ENCODE results near the gene PBDC1.

DNA sequence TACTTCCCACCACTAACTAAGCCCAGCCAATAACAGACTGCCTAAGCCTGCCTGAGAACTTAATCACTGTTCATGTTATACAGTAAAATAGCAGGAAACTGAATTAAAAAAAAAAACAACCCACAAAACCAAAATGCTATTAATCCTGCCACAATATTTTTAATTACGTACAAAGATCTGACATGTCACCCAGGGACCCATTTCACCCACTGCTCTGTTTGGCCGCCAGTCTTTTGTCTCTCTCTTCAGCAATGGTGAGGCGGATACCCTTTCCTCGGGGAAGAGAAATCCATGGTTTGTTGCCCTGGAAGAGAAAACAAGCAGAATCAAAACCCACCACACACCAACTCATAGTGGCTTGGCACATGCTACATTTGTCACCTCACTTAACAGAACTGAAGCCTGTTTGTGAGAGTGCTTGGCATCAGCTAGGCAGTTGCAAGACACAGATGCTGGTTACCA is 4.5 kb downstream of the RPS4X start:
- RAMPAGE, long total RNA, result no peak
- RRBS, result no CpG with 5 or more reads among the region's 4 CpGs
PRO-cap:
- standard, result no peak
- CoPRO, capped RNA only, 2 experiments, result no peak in any of the 2 experiments
- CoPRO, capped and uncapped RNA, 2 experiments, result no peak in any of the 2 experiments
- CoPRO, uncapped RNA only, 2 experiments, result peak in 2 of 2 experiments; most common minus-strand start position 100 of the sequence (in 1)
CAGE:
- cytosol, long polyA plus RNA, result no peak
- long polyA plus RNA, result no peak
- nucleolus, long total RNA, result no peak
- nucleus, long polyA plus RNA, result no peak

DNA sequence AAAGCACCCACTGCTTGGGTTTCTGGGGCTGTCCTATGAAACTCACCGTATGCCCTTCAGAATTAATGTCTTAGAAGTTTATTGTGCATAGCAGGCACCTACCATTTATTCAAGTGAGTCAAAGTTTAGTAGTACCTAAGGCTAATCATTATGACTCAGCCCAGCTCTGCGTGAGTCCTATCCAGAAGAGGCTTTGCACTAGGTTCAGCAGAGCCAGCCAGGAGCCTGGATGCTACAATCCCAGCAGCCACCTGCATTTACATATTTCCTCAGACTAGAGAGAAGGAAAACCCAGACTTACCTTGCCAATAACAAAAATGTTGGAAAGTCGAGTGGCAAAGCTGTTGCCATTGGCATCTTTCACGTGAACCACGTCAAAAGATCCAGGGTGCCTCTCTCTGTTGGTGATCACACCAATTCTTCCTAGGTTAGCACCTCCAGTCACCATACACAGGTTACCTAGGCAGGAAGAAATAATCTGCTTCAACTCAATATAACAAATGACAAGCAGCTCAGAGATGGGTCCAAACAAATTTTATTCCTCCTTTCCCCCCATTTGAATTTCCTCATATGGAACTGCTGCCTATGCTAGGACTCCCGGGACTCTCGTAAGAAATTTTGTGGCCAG is 4.0 kb downstream of the RPS4X start:
- RAMPAGE, long total RNA, result no peak
- RRBS, result no CpG with 5 or more reads among the region's 7 CpGs
PRO-cap:
- standard, result no peak
- CoPRO, capped RNA only, 2 experiments, result no peak in any of the 2 experiments
- CoPRO, capped and uncapped RNA, 2 experiments, result no peak in any of the 2 experiments
- CoPRO, uncapped RNA only, 2 experiments, result peak in 2 of 2 experiments; most common minus-strand start position 107 of the sequence (in 1)
CAGE:
- cytosol, long polyA plus RNA, result no peak
- long polyA plus RNA, result no peak
- nucleolus, long total RNA, result no peak
- nucleus, long polyA plus RNA, result no peak

- RAMPAGE, long total RNA, result no peak
- RRBS, result no CpG with 5 or more reads among the region's 4 CpGs
PRO-cap:
- standard, result no peak
- CoPRO, capped RNA only, 2 experiments, result no peak in any of the 2 experiments
- CoPRO, capped and uncapped RNA, 2 experiments, result no peak in any of the 2 experiments
- CoPRO, uncapped RNA only, 2 experiments, result no peak in any of the 2 experiments
CAGE:
- cytosol, long polyA plus RNA, result no peak
- long polyA plus RNA, result no peak
- nucleolus, long total RNA, result no peak
- nucleus, long polyA plus RNA, result no peak
Observed at GRCh38 chrX:72468804-72469716, 103.6 kb downstream of the HDAC8 start.

DNA sequence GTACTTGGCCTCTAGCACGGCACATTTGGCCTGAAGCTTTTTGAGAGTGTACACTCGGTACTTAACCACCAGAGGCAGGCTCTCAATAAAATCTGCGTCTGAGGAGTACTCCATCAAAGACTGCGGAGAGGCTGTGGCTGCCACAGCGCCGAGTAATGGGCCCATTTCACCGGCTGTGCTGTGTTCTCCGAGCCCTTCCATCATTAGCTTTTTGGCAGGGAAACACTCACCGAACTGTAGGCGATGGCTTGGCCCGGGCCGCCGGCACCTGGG is 48.3 kb upstream of the PABPC1L2A start:
- RAMPAGE, long total RNA, result no peak
- RRBS, result 8% methylated on average over 5 of the region's 13 CpGs
PRO-cap:
- standard, result no peak
- CoPRO, capped RNA only, 2 experiments, result no peak in any of the 2 experiments
- CoPRO, capped and uncapped RNA, 2 experiments, result no peak in any of the 2 experiments
- CoPRO, uncapped RNA only, 2 experiments, result no peak in any of the 2 experiments
CAGE:
- cytosol, long polyA plus RNA, result no peak
- long polyA plus RNA, result no peak
- nucleolus, long total RNA, result no peak
- nucleus, long polyA plus RNA, result no peak

DNA sequence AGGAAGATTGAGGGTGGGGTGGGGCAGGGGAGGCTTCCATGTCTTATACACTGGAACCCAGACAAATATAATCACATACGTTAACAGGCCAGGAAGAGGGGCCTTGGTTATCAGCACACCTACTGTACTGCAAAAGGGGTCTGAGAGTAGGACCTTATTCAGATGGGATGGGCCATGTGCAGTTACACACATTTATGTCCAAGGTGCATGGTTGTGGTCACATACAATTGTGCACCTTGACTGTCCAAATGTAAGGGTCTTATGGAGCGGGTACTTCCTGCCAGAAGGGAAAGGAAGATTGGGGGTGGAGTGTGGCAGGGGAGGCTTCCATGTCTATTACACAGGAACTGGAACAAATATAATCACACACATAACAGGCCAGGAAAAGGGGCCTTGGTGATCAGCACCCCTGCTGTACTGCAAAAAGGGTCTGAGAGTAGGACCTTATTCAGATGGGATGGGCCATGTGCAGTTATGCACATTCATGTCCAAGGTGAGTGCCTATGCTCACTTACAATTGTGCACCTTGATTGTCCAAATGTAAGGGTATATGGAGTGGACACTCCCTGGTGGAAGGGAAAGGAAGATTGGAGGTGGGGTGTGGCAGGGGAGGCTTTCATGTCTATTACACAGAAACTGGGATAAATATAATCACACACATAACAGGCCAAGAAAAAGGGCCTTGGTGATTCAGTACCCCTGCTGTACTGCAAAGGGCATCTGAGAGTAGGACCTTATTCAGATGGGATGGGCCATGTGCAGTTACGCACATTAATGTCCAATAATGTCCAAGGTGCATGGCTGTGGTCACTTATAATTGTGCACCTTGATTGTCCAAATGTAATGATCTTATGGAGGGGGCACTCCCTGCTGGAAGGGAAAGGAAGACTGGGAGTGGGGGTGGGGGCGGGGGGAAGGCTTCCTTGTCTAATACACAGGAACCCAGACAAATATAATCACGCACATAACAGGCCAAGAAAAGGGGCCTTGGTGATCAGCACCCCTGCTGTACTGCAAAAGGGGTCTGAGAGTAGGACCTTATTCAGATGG is 282.2 kb downstream of the CHIC1 start:
- RAMPAGE, long total RNA, result no peak
- RRBS, result no CpG with 5 or more reads among the region's 5 CpGs
PRO-cap:
- standard, result no peak
- CoPRO, capped RNA only, 2 experiments, result no peak in any of the 2 experiments
- CoPRO, capped and uncapped RNA, 2 experiments, result no peak in any of the 2 experiments
- CoPRO, uncapped RNA only, 2 experiments, result peak in 2 of 2 experiments; most common minus-strand start position 358 of the sequence (in 2)
CAGE:
- cytosol, long polyA plus RNA, result no peak
- long polyA plus RNA, result no peak
- nucleolus, long total RNA, result start-site peak on the minus strand centred at position 356 of the sequence, 30 bp wide, 19 reads
- nucleus, long polyA plus RNA, result no peak

DNA sequence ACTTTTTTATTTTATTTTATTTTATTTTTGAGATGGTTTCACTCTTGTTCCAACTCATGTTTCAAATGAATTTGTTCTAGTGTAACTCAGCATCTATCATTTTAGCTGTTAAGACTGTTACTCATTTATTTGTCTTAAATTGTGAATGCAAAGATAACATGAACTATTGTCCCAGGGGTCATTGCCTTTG is 363.3 kb upstream of the ZCCHC13 start:
- RAMPAGE, long total RNA, result no peak
PRO-cap:
- standard, result no peak
- CoPRO, capped RNA only, 2 experiments, result no peak in any of the 2 experiments
- CoPRO, capped and uncapped RNA, 2 experiments, result no peak in any of the 2 experiments
- CoPRO, uncapped RNA only, 2 experiments, result no peak in any of the 2 experiments
CAGE:
- cytosol, long polyA plus RNA, result no peak
- long polyA plus RNA, result no peak
- nucleolus, long total RNA, result no peak
- nucleus, long polyA plus RNA, result no peak

- RAMPAGE, long total RNA, result no peak
- RRBS, result no CpG with 5 or more reads among the region's 2 CpGs
PRO-cap:
- standard, result no peak
- CoPRO, capped RNA only, 2 experiments, result no peak in any of the 2 experiments
- CoPRO, capped and uncapped RNA, 2 experiments, result no peak in any of the 2 experiments
- CoPRO, uncapped RNA only, 2 experiments, result no peak in any of the 2 experiments
CAGE:
- cytosol, long polyA plus RNA, result no peak
- long polyA plus RNA, result no peak
- nucleolus, long total RNA, result no peak
- nucleus, long polyA plus RNA, result no peak
Observed at GRCh38 chrX:73947399-73947981, 356.5 kb upstream of the ZCCHC13 start.

DNA sequence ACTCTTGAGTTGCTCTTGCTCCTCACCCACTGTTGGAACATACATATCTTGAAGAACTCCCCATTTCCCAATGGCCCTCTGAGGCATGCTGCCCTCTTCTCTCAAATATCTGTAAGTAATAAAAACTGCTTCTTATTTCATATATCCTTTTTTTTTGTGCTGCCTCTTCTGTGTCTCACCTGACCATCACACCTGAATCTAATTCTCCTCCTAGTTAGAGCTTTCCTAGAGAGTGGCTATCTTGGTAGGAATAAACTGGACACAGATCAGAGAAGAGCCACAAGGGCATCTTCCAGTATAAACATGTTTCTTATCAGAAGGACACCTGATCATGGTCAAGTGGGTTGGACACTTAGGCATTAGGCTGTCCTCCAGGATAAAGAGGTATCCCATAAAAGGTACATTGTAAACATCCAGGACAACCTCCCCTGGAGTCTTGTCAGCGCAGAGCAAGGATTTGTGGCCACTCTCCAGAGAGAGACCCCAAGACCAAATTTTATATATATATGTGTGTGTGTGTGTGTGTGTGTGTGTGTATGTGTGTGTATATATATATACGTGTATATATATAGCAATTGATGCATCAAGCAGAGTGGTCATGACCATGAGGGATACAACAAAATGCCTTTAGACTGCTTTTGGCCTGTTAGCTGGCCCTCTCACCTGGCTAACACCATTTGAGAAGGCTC is 249.0 kb upstream of the ZCCHC13 start:
- RAMPAGE, long total RNA, result no peak
- RRBS, result no CpG with 5 or more reads among the region's 2 CpGs
PRO-cap:
- standard, result no peak
- CoPRO, capped RNA only, 2 experiments, result no peak in any of the 2 experiments
- CoPRO, capped and uncapped RNA, 2 experiments, result no peak in any of the 2 experiments
- CoPRO, uncapped RNA only, 2 experiments, result no peak in any of the 2 experiments
CAGE:
- cytosol, long polyA plus RNA, result no peak
- long polyA plus RNA, result no peak
- nucleolus, long total RNA, result no peak
- nucleus, long polyA plus RNA, result no peak

GRCh38 chrX:74290270-74290873 is 13.6 kb upstream of the ZCCHC13 start:
- RAMPAGE, long total RNA, result no peak
- RRBS, result no CpG with 5 or more reads among the region's 5 CpGs
PRO-cap:
- standard, result no peak
- CoPRO, capped RNA only, 2 experiments, result peak in 1 of 2 experiments; most common plus-strand start chrX:74290654 (in 1); most common minus-strand start chrX:74290567 (in 1)
- CoPRO, capped and uncapped RNA, 2 experiments, result no peak in any of the 2 experiments
- CoPRO, uncapped RNA only, 2 experiments, result no peak in any of the 2 experiments
CAGE:
- cytosol, long polyA plus RNA, result no peak
- long polyA plus RNA, result no peak
- nucleolus, long total RNA, result no peak
- nucleus, long polyA plus RNA, result no peak

GRCh38 chrX:74419759-74420392 is 1.4 kb upstream of the SLC16A2 start:
- RAMPAGE, long total RNA, result no peak
- RRBS, result 21% methylated on average over 6 of the region's 31 CpGs
PRO-cap:
- standard, result no peak
- CoPRO, capped RNA only, 2 experiments, result no peak in any of the 2 experiments
- CoPRO, capped and uncapped RNA, 2 experiments, result no peak in any of the 2 experiments
- CoPRO, uncapped RNA only, 2 experiments, result no peak in any of the 2 experiments
CAGE:
- cytosol, long polyA plus RNA, result no peak
- long polyA plus RNA, result no peak
- nucleolus, long total RNA, result no peak
- nucleus, long polyA plus RNA, result no peak

DNA sequence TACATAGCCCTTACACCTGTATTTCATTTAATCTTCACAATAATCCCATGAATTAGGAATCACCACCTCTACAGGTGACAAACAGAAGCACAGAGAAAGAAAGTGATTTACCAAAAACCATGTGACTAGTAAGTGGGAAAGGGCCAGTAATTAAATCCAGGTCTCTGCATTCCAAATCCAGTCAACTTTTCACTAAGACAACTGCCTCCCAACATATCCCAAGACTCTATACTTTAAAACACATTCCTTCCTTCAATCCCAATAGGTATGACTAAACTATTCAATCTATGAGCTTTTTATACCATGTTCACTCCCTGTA is 8.7 kb downstream of the RLIM start:
- RAMPAGE, long total RNA, result no peak
PRO-cap:
- standard, result no peak
- CoPRO, capped RNA only, 2 experiments, result no peak in any of the 2 experiments
- CoPRO, capped and uncapped RNA, 2 experiments, result no peak in any of the 2 experiments
- CoPRO, uncapped RNA only, 2 experiments, result no peak in any of the 2 experiments
CAGE:
- cytosol, long polyA plus RNA, result no peak
- long polyA plus RNA, result no peak
- nucleolus, long total RNA, result no peak
- nucleus, long polyA plus RNA, result no peak

DNA sequence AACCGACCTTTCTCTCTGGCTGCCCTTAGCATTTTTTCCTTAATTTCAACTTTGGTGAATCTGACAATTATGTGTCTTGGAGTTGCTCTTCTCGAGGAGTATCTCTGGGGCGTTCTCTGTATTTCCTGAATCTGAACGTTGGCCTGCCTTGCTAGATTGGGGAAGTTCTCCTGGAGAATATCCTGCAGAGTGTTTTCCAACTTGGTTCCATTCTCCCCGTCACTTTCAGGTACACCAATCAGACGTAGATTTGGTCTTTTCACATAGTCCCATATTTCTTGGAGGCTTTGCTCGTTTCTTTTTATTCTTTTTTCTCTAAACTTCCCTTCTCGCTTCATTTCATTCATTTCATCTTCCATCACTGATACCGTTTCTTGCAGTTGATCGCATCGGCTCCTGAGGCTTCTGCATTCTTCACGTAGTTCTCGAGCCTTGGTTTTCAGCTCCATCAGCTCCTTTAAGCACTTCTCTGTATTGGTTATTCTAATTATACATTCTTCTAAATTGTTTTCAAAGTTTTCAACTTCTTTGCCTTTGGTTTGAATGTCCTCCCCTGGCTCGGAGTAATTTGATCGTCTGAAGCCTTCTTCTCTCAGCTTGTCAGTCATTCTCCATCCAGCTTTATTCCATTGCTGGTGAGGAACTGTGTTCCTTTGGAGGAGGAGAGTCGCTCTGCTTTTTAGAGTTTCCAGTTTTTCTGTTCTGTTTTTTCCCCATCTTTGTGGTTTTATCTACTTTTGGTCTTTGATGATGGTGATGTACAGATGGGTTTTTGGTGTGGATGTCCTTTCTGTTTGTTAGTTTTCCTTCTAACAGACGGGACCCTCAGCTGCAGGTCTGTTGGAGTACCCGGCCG is 47.6 kb downstream of the NEXMIF start:
- RAMPAGE, long total RNA, result no peak
- RRBS, result no CpG with 5 or more reads among the region's 19 CpGs
PRO-cap:
- standard, result no peak
- CoPRO, capped RNA only, 2 experiments, result no peak in any of the 2 experiments
- CoPRO, capped and uncapped RNA, 2 experiments, result no peak in any of the 2 experiments
- CoPRO, uncapped RNA only, 2 experiments, result no peak in any of the 2 experiments
CAGE:
- cytosol, long polyA plus RNA, result no peak
- long polyA plus RNA, result no peak
- nucleolus, long total RNA, result no peak
- nucleus, long polyA plus RNA, result no peak

GRCh38 chrX:76172227-76173290 is at the start of gene PBDC1:
Gene PBDC1 (plus strand): TSS chrX:76173062.
- RAMPAGE, long total RNA, result start-site peak on the plus strand at chrX:76173037-76173127, 478 and 812 reads in 2 replicates
- RRBS, result 33% methylated on average over 2 of the region's 29 CpGs
PRO-cap:
- standard, result bidirectional peak, plus-strand start at chrX:76173121, minus-strand start at chrX:76172930
- CoPRO, capped RNA only, 2 experiments, result peak in 2 of 2 experiments; most common plus-strand start chrX:76173121 (in 1); most common minus-strand start chrX:76172930 (in 1)
- CoPRO, capped and uncapped RNA, 2 experiments, result peak in 1 of 2 experiments; most common plus-strand start chrX:76173151 (in 1); most common minus-strand start chrX:76172974 (in 1)
- CoPRO, uncapped RNA only, 2 experiments, result peak in 2 of 2 experiments; most common plus-strand start chrX:76173157 (in 1); most common minus-strand start chrX:76172930 (in 2)
CAGE:
- cytosol, long polyA plus RNA, result no peak
- long polyA plus RNA, result start-site peak on the plus strand at chrX:76173033-76173121, 279 and 480 reads in 2 replicates
- nucleolus, long total RNA, result no peak
- nucleus, long polyA plus RNA, result start-site peak on the plus strand at chrX:76173032-76173137, 384 and 604 reads in 2 replicates

DNA sequence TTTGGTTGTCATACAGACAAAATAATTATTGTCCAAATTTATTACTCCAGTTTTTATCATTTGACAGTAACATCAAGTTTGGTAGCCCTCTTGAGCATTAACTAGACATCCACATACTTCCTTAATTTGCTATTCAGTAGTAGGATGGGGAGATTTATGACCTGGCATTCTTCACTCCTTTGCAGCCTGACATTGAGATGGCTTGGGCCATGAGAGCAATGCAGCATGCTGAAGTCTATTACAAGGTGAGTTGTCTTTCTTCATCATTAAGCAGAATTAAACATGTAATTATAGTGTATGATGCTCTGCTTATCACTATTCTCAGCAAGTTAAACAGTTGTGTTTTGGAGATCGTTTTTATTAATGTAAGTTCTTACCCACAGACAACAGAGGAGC is 1.8 kb downstream of the PBDC1 start:
- RAMPAGE, long total RNA, result no peak
- RRBS, result no CpG with 5 or more reads among the region's 1 CpG
PRO-cap:
- standard, result no peak
- CoPRO, capped RNA only, 2 experiments, result no peak in any of the 2 experiments
- CoPRO, capped and uncapped RNA, 2 experiments, result no peak in any of the 2 experiments
- CoPRO, uncapped RNA only, 2 experiments, result no peak in any of the 2 experiments
CAGE:
- cytosol, long polyA plus RNA, result no peak
- long polyA plus RNA, result no peak
- nucleolus, long total RNA, result no peak
- nucleus, long polyA plus RNA, result no peak

- RAMPAGE, long total RNA, result no peak
- RRBS, result no CpG with 5 or more reads among the region's 11 CpGs
PRO-cap:
- standard, result no peak
- CoPRO, capped RNA only, 2 experiments, result no peak in any of the 2 experiments
- CoPRO, capped and uncapped RNA, 2 experiments, result no peak in any of the 2 experiments
- CoPRO, uncapped RNA only, 2 experiments, result no peak in any of the 2 experiments
CAGE:
- cytosol, long polyA plus RNA, result no peak
- long polyA plus RNA, result no peak
- nucleolus, long total RNA, result no peak
- nucleus, long polyA plus RNA, result no peak
Observed at GRCh38 chrX:76429855-76430664, 2.5 kb downstream of the MAGEE1 start.

- RAMPAGE, long total RNA, result no peak
- RRBS, result no CpG with 5 or more reads among the region's 2 CpGs
PRO-cap:
- standard, result no peak
- CoPRO, capped RNA only, 2 experiments, result no peak in any of the 2 experiments
- CoPRO, capped and uncapped RNA, 2 experiments, result no peak in any of the 2 experiments
- CoPRO, uncapped RNA only, 2 experiments, result no peak in any of the 2 experiments
CAGE:
- cytosol, long polyA plus RNA, result no peak
- long polyA plus RNA, result no peak
- nucleolus, long total RNA, result no peak
- nucleus, long polyA plus RNA, result no peak
Observed at GRCh38 chrX:77451064-77451642, 4.0 kb downstream of the FGF16 start.

DNA sequence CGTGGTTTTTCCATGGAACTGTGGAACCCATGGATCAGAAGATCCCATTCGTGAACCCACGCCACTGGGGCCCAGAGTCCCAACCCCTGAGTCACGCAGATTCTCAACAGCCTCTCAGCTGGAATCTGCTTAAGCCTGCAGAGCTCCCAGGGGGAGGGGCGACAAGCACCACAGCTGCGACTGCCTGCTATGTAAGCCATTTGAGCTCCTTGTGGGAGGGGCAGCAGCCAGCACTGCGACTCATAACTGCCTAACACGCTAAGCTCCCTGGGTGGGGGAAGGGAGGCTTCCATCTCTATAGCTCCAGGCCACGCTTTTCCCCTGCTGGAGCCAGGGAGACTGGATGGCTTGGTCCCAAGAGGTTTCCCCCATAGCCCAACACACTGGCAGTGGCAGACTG is 47.0 kb downstream of the FGF16 start:
- RAMPAGE, long total RNA, result no peak
- RRBS, result no CpG with 5 or more reads among the region's 9 CpGs
PRO-cap:
- standard, result no peak
- CoPRO, capped RNA only, 2 experiments, result no peak in any of the 2 experiments
- CoPRO, capped and uncapped RNA, 2 experiments, result no peak in any of the 2 experiments
- CoPRO, uncapped RNA only, 2 experiments, result no peak in any of the 2 experiments
CAGE:
- cytosol, long polyA plus RNA, result no peak
- long polyA plus RNA, result no peak
- nucleolus, long total RNA, result no peak
- nucleus, long polyA plus RNA, result no peak

- RAMPAGE, long total RNA, result no peak
- RRBS, result no CpG with 5 or more reads among the region's 6 CpGs
PRO-cap:
- standard, result no peak
- CoPRO, capped RNA only, 2 experiments, result no peak in any of the 2 experiments
- CoPRO, capped and uncapped RNA, 2 experiments, result no peak in any of the 2 experiments
- CoPRO, uncapped RNA only, 2 experiments, result no peak in any of the 2 experiments
CAGE:
- cytosol, long polyA plus RNA, result no peak
- long polyA plus RNA, result no peak
- nucleolus, long total RNA, result no peak
- nucleus, long polyA plus RNA, result no peak
Observed at GRCh38 chrX:77682828-77683264, 103.2 kb downstream of the ATRX start.